Gastrocnemius medialis (tissue), 3 donors: ENCODE data around the gene PPP1R36.

DNA sequence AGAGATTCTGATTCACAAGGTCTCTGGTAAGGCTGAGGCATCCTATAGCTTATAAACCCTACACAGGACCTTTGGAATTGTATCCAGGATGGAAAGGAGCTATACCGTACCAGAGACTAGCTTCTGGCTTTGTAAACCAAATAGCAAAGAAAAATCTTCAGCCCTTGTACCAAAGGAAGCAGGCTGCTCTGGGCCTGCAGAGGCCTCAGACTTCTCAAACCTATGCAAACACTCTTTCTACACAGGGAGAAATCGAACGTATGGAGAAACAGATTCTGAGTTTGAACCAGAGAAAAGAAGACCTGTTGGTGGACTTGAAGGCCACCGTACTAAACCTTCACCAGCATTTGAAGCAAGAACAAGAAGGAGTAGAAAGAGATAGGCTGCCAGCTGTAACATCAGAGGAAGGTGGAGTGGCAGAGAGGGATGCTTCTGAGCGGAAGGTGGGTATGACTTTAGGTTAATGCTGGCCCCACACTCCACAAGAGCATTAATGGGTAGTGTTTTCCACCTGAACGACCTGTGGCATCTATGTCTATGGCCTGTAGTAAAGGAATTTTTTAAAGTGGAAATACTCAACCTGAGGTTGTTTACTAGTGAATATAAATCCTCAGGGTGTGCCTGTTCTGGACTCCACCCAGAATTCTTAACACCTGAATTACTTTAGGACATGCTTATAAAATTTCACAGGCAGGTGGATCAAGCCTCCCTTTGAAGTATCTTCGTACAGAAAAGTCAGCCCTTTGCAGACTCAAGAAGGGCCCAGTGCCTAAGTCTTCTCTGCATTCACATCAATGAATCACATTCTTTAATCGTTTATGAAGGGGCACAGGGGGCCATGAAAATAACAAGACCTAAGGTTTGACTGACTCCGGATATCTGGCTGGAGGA is 196.2 kb downstream of the ESR2 start:
- PRO-cap = no peak
- RAMPAGE, long total RNA, 3 experiments = no peak in any of the 3 experiments

- PRO-cap = no peak
- RAMPAGE, long total RNA, 3 experiments = no peak in any of the 3 experiments
Measured at GRCh38 chr14:64098595-64098854, 195.6 kb downstream of the ESR2 start.

DNA sequence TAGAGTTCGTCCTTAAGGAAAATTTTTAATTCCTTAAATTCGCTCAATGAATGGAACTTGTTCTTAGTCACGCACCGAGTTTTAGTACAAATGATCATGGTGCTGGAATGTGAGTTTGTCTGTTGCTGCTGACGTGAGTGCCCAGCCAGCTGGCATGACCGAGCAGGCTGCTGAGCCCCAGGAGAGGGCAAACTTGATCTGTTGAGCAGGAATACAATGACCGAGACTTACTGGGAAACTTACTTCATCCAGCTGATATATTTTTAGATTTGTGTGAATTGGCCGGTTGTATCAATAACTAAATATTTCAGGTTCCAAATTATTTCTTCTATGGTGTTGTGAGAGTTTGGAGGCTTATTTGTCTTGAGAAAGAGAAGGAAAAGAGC is 176.1 kb downstream of the ESR2 start:
- PRO-cap = no peak
- RAMPAGE, long total RNA, 3 experiments = no peak in any of the 3 experiments

- PRO-cap = no peak
- RAMPAGE, long total RNA, 3 experiments = no peak in any of the 3 experiments
Measured at GRCh38 chr14:64122962-64123658, 171.1 kb downstream of the ESR2 start.

DNA sequence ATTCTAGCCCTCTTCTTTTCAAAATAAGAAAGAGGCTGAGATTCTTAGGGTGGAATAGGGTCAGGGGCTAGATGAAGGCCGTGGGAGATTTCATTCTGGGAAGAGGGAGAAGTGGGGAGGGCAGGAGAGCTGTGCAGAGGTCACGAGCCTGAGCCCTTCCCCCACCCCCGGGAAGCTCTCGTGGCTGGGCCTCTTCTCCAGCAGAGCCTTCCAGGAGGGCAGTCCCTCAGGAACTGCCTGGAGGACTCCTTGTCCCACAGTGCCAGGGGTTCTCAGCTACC is 94.0 kb downstream of the ESR2 start:
- PRO-cap = no peak
- RAMPAGE, long total RNA, 3 experiments = no peak in any of the 3 experiments

DNA sequence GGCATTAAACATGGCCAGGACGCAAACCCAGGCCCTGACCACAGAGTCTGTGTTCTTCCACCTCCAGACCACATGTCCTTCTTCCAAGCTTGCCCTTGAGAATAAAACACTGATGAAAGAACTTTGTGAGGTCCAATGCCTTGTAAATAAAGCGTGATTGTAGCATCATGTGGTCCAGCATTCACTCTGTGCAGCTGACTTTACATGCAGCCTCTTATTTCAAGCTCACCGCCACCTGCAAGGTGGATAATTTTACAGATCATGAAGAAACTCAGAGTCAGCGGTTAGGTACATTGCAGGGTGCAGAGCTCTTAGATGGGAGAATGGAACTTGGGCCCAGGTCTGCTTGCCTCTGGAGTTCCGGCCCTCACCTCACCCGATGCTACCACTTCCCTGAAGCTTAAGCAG is 93.3 kb downstream of the ESR2 start:
- PRO-cap = no peak
- RAMPAGE, long total RNA, 3 experiments = no peak in any of the 3 experiments

DNA sequence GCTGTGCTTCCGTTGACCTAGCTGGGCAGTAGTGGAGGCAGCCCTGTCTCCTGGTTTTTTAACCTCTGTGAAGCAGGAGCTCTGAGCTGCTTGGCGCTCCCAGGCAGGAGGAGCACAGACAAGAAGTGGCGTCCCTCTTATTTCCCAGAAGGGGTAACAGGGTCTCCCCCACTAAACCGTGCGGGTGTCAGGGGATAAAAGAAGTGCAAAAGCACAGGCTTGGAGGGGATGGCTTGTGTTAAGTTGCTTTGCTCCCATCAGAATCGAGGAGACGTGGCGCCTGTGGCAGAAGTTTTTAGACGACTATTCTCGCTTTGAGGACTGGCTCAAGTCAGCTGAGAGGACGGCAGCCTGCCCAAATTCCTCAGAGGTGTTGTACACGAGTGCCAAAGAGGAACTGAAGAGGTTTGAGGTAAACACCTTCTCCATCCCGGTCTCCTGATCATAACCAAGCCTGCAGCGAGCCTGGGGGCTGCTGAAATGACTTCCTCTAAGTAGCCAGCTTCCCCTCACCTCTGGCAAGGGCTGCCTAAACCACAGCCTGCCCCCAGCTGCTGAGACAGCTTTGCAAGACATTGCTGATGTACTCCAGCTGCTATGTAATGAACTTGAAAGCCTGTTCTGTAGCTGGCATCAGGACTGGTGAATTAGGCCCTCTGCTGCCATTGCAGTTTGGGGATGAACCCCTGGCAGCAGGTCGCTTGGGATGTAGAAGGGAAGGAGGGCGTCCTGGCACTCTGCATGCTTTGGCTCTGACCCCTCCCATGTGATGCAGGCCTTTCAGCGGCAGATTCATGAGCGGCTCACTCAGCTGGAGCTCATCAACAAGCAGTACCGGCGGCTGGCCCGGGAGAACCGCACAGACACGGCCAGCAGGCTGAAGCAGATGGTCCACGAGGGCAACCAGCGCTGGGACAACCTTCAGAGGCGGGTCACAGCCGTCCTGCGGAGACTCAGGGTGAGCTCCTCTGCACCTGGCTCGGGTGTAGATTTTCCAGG is 84.7 kb downstream of the ESR2 start:
- PRO-cap = no peak
- RAMPAGE, long total RNA, 3 experiments = no peak in any of the 3 experiments

DNA sequence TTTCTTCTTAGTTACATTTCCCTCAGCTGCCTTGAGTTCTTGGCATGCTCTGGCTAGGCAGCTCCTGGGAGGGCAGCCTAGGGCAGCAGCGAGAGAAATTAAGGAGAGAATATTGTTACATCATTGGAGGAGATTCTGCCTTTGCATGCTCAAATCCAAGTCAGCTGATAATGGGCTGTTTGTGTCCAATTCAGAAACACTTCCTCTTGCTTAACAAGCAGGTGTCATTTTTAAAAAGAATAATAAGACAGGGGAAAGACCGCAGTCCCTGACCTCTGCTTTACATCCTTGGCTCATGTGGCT is 76.9 kb downstream of the ESR2 start:
- PRO-cap = unidirectional peak, minus-strand start at position 51 of the sequence
- RAMPAGE, long total RNA, 3 experiments = no peak in any of the 3 experiments

DNA sequence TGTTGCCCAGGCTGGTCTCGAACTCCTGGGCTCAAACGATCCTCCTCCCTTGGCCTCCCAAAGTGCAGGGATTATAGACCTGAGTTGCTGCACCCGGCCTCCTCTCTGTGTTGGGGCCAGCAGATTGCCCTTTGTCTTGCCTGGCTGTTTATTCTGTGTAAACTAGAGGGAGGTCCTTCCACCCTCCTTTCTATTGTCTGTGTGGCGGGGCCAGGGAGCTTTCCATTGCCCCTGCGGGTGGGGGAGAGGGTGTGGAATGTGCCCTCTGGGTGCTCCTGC is 22.2 kb downstream of the MTHFD1 start:
- PRO-cap = no peak
- RAMPAGE, long total RNA, 3 experiments = no peak in any of the 3 experiments

DNA sequence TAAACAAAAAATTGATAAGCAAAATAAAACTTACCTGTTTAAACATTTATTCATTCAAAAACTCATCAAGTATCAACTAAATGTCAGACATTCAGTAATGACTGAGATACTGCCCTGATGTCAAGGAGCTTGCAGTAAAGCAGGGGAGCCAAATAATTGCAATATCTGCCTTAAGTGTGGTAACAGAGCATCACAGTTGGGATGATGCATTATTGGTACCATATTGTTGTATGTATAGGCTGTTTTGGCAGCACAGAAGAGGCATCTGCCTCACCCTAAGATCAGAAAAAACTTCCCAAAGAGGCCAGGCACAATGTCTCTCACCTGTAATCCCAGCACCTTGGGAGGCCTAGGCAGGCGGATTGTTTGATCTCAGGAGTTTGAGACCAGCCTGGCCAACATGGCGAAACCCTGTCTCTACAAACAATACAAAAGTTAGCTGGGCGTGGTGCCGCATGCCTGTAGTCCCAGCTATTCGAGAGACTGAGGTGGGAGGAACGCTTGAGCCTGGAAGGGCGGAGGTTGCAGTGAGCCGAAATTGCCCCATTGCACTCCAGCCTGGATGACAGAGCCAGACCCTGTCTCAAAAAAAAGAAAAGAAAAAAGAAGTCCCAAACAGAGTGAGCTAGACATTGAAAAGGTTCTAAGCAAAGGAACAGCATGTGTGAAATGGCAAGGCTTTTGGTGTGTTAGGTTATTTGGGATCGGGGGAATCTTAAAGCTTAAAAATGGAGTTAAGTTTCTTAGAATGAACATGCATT is 4.4 kb downstream of the ZBTB1 start:
- PRO-cap = no peak
- RAMPAGE, long total RNA, 3 experiments = no peak in any of the 3 experiments

DNA sequence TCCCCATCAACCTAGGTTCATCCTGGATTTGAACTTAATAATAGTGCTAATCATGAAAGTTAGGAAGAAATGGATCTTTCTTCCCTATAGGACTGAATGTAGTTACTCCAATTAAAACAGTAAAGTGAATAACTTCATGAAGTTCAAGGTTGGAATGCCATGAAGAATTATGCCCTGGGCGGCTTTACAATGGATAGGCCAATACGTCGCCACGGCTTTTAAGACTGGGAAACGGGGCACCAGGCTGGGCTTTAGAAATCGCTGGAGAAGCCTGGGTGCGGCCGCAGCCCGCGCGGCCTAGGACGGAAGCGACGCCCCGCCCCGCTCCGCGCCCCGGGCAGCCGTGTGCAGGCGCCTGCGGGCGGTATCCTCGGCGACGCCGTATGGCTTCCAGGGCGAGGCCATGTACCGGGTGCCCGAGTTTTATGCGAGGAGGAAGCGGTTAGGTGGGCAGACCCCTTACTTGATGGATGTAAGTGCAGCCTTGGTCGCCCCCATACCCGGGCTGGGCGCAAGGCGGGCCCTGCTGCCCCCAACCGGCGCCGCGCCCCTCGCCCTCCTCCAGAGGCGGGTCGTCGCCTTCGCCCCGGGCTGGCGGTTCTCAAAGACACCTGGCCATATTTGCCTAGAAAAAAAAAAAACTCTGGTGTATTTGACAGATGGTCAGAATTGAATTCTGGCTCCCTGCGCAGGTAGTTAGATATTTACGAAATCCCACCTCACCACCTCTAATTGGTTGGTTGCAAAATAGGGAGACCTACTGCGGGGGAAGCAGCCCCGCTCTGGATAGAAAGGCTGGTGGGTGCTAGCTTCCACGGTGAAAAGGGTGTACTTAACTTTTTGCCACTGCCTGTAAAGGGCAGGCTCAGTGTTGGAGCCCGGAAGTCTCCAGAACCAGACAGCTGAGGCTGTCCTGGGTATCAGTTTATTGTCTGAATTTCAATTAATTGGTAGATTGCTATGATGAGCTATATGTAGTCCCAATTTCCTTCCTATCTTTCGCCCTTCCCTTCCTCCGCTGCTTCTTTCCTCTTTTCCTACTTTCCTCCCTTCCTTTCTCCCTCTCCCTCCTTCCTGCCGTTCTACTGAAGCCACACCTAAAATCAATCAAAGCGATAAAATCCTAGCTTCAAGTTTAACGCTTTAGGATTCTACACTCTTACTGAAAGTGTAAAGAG is at the start of gene PPP1R36:
PPP1R36 (plus strand) TSS at position 367 of the 1,178 bp plus-strand sequence.
- PRO-cap = no peak
- RAMPAGE, long total RNA, 3 experiments = no peak in any of the 3 experiments

GRCh38 chr14:64562474-64562969 is 12.8 kb downstream of the PPP1R36 start:
- PRO-cap = no peak
- RAMPAGE, long total RNA, 3 experiments = no peak in any of the 3 experiments

DNA sequence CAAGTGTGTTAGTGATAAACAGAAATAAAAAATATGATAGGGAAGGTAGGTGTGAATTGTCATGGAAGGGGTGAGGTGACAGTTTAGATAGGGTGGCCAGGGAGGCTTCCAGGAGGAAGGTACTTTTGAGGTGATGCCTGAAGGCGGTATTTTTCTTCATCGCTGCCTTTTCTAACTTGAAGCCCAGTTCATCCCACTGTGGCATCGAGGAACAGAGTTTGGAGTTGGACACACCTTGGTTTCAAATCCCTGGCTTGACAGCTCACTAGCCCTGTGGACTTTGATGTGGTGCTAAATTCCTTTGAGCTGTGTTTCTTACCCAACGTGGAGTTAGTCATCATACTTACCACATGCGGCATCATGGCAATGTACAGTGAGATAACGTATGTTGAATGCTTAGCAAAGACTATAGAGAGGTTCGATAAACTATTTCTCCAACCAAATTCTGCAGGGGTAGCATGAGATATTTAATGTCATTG is 3.4 kb downstream of the PLEKHG3 start:
- PRO-cap = no peak
- RAMPAGE, long total RNA, 3 experiments = no peak in any of the 3 experiments

DNA sequence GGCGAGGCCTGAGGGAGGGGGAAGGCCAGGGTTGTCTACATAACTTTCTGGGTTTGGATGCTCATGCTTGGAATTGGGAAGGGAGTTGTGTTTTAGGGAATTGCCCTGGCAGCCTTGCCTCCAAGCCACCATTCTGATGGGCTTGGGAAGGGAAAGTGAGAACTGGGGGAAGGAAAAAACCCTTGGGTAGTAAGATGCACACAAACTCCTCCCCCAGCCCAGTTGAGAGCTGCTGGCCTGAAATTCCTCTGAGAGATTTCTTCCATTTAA is 13.0 kb downstream of the PLEKHG3 start:
- PRO-cap = no peak
- RAMPAGE, long total RNA, 3 experiments = no peak in any of the 3 experiments

- PRO-cap = no peak
- RAMPAGE, long total RNA, 3 experiments = no peak in any of the 3 experiments
Measured at GRCh38 chr14:64785202-64785570, 81.0 kb downstream of the PLEKHG3 start.

GRCh38 chr14:64812221-64812714 is 67.4 kb downstream of the SPTB start:
- PRO-cap = no peak
- RAMPAGE, long total RNA, 3 experiments = no peak in any of the 3 experiments

DNA sequence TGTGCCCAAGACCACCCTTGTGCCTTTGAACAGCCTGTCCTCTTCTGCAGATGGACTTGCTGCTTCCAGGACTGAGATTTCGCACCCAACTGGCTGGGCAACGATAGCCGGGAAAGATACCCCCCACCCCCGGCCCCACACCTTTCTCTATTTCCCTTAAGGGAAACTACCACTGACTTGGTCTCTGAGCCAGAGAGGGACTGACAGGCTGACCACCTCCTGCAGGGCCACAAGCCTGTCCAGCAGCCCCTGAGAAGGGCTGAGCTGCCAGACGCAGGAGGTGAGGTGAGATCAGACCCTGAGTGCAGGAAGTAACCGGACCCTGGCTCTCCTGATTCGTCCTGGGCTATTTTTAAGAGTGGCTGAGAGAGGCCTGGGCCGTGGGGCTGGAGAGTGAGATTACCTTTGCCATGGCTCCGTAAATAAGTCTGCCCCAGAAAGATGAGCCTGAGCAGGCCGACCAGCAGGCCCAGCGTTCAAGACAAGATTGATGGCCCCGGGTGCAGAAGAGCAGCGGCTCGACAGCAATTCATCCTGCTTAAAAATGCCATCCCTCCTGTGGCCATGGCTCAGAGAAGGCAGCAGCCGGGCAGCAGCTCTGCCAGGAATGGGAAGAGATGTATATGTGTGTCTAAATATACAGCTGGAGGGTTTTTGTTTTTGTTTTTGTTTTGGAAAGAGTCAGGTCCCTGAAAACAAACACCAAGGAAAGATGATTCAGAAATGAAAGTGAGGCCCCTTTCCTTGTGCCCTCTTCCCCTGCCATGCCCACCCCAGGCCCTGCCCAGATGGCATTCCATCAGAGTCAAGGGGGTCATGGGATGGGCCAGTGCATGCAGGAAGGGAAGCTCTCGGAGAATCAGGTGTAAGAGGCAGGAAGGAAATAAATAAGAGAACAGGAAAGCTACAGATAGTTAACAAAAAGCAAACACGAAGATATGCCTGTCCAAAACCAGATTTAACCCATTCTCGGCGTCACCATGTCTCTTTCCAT is 54.1 kb downstream of the SPTB start:
- PRO-cap = bidirectional peak, plus-strand start at position 472 of the sequence, minus-strand start at position 304 of the sequence
- RAMPAGE, long total RNA, 3 experiments = no peak in any of the 3 experiments

- PRO-cap = no peak
- RAMPAGE, long total RNA, 3 experiments = no peak in any of the 3 experiments
Measured at GRCh38 chr14:64970107-64970458, 2.1 kb downstream of the RAB15 start.

DNA sequence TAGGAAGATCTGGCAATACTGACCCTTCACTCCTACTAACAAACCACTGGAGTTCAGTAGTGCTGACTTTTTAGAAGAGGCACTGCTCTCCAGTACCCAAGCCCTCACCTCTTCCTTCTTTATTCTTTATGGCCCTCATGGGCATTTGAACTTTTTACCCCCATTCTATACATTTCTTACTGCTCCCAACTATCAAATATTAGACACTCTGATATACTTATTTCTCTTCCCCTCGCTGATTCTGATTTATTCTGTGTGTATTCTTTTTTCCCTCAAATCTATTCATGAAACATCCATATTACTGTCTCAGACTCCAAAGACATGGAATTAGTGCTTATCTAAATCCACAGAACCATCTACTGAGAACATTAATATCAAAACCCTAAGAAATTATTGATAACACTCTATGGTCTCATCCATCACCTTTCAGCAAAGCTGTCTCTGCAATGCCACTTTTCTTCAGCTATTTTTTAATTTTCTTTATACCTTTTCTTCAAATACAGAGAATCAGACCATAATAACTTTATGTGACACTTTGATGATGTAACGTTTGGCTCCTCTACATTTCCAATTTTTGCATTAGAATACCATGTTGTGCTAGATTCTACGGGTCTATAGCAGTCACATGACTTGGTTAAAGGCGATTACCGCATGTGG is 1.7 kb downstream of the MAX start:
- PRO-cap = no peak
- RAMPAGE, long total RNA, 3 experiments = no peak in any of the 3 experiments

GRCh38 chr14:65236396-65236770 is 134.1 kb upstream of the MAX start:
- PRO-cap = no peak
- RAMPAGE, long total RNA, 3 experiments = no peak in any of the 3 experiments